CMK (cell line): ENCODE results near the genes TRIM36, TICAM2 and ARL14EPL.

- RRBS, result no CpG with 5 or more reads among the region's 2 CpGs
Measured at GRCh38 chr5:112521308-112521639, 102.2 kb upstream of the EPB41L4A start.

GRCh38 chr5:112876264-112877057, 15.4 kb downstream of the SRP19 start:
- RRBS, result no CpG with 5 or more reads among the region's 2 CpGs

DNA sequence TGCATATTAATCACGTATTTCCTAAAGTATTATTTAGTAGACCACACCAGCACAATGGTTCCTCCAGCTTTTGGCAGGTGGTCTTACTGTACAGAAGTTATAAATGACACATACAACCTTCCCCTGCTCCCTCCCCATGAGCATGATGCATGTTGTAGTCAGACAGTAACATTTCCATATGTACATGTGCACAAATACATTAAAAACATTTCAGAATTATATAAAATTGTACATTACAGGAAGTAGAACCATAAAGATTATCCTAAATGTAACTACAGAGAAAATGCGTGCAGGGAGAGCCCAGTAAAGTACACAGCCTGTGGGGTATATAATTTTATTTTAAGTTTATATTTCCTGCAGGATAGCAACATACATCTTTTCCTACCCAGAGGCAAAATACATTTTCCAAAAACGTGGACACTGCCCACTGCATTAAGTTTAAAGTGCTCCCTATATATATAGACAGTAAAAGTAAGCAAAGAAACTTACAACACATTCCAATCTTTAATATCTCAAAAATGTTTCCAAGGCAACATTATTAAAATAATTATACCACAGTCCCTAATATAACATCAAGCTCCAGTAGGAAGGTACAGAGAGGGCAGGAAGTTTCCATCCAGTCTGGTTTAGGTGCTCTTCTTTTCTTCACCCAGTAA, 17.2 kb downstream of the SRP19 start:
- RRBS, result no CpG with 5 or more reads among the region's 3 CpGs

GRCh38 chr5:112921470-112921901, 541 bp downstream of the REEP5 start:
- RRBS, result under 1% methylated on average over 39 of the region's 52 CpGs

DNA sequence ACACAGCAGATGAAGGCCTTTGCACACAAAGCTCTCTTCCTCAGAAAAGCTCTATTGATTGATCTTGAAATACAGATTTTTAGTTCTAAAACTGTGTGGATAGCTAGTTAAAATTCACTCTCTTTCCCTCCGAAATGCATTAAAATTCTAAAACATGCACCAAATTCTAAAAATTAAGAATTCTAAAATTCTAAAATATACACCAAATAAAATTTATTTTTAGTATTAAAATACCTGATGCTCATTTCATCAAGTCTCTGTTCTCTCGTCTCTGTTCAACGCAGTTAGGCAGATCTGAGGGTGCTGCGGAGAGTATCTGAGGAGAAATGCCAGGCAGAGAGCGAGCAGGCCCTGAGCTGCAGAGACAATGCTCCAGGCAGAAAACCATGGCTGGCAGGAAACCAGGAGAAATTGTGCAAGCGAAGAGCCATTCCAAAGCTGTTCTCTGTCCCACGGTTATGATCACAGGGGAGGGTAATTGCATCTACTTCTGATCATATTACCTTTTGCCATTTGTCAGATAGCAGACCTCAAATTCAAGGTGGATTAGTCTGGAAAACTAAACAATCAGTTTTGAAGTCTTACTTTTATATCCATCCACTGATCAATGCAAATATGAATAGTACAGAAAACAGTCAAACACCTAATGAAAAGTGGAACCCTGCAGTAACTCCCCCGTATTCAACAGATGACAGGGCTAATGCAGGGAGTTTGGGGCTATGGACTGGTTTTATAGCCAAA, 227.9 kb downstream of the DCP2 start:
- RRBS, result no CpG with 5 or more reads among the region's 8 CpGs

DNA sequence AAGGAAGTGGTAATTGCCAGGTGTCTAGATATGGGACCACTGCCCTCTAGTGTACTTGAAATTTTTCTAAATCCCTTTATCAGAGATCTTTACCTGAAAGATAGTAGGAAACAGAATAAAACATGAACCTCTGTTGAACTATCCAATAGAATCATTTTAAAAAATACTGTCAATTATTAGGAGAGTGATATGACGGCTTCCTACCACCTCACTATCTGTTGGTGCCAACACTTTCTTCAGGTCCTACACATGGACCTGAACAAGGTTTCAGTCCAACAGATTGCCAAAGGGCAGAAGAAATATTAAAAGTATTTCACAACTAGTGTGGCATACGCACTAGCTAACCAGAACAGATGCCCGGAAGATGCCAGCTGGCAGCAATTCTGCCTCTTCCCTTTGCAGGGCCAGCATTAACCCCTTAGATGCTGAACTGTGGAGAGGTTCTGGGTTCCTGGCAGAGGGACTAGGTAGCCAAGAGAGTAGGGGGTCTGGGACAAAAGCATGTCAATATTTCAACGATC, 104.0 kb downstream of the TSSK1B start:
- RRBS, result no CpG with 5 or more reads among the region's 4 CpGs

GRCh38 chr5:114135357-114135556, 226.6 kb upstream of the KCNN2 start:
- RRBS, result no CpG with 5 or more reads among the region's 1 CpG

- RRBS, result 1% methylated on average over 31 of the region's 114 CpGs
Measured at GRCh38 chr5:115168797-115170177, at the start of gene TRIM36. Gene TRIM36, minus strand, starts transcription at chr5:115169908.

GRCh38 chr5:115271215-115271740, 8.6 kb upstream of the PGGT1B start:
- RRBS, result no CpG with 5 or more reads among the region's 2 CpGs

GRCh38 chr5:115329292-115329834, 32.9 kb upstream of the CCDC112 start:
- RRBS, result no CpG with 5 or more reads among the region's 6 CpGs

DNA sequence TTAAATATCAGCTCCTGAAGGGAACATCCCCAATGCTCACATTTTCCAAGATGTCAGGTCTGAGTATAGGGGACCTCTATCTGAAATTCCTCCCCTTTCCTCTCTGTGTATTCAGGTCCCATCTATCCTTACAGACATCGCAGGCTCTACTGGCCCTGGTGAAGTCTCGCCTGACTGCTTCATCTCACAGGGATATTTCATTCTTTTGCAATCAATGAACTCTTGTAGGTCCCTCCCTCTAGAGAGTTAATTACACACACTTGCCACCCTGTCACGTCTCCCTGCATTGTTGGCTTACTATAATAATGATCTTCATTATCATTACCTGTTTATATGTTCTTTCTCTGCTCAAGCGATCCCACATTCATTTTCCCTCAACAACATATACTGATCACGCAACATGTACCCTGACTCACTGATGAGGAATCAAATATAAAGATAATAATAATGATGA, 88.6 kb downstream of the FEM1C start:
- RRBS, result no CpG with 5 or more reads among the region's 5 CpGs

GRCh38 chr5:115542760-115543765, 1.5 kb downstream of the FEM1C start:
- RRBS, result no CpG with 5 or more reads among the region's 18 CpGs

- RRBS, result under 1% methylated on average over 27 of the region's 72 CpGs
Measured at GRCh38 chr5:115601559-115602630, at the start of gene TICAM2. Gene TICAM2, minus strand, starts transcription at chr5:115602479.

DNA sequence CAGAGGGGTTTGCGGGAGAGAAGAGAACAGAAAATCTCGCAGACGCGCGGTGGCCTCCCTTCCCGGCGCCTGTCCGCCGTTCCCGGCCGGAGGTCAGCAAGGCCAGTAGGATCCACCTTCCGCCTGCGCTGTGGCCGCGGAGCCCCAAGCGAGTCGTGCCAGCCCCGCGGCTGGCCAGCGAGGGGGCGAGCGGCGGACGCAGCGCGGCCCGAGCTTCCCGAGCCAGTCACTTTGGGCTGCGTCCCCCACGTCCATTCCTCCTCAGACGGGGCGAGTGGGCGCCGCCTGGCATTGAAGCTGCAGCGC, 590 bp downstream of the CDO1 start:
- RRBS, result no CpG with 5 or more reads among the region's 35 CpGs

- RRBS, result no CpG with 5 or more reads among the region's 7 CpGs
Measured at GRCh38 chr5:116032273-116032666, at the start of gene ARL14EPL. Gene ARL14EPL, plus strand, starts transcription at chr5:116032472.

DNA sequence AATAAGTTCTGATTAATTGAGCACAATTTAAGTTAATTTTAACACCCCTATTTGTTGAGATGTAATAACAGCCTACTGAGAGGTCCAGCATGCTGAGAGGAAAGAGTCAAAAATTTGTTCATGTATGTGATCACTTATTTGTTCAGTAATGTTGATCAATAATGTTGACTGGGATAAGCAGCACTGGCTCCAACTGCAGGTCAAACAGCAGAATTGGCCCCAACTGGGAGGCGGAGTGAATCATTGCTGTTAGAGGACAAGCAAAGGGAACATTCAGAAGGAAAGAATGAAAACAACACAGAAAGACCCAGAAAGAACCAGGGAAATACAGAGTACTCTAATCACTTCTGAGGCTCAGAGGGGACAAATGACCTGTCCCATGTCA, 221.1 kb downstream of the COMMD10 start:
- RRBS, result no CpG with 5 or more reads among the region's 1 CpG

- RRBS, result no CpG with 5 or more reads among the region's 9 CpGs
Measured at GRCh38 chr5:116544924-116545455, 29.6 kb downstream of the SEMA6A start.

DNA sequence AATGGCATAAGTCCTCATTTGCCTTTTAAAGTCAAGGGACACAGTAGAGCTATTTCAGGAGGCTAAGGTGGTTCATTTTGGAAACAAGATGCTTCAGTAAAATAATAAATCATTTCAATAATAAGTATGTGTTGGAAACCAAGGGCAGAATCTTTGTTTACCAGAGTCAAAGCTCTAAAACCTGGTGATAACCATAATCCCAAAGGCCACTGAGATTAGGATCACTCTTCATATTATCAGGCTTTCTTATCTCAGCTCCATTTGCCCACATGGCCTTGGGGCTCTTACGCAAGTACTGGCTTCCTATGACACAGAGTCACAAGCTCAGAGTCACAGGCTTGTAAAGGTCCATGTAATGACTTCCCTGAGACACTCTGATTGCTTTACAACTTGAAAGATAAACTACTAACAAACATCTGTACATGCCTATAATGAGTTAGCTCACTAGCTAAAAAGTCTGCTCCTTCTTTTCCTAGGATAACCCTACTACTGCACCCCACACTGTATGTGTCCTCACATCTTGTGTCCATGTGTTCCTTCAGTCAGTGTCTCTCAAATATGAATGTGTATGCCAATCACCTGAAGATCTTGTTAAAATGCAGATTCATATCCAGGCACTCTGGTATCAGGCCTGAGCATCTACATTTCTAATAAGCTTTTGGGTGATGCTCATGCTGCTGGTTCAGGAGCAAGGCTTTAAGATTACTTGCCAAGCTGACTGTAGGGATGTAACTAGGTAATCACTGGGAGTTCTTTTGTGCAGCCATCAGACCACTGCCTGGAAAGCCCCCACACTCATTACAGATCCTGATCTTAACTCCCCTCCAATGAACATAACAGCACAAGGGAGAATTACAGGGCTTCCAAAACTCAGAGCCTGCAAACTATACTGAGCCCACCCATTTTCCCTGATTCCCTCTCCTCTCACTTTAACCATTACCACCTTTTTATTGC, 28.4 kb downstream of the SEMA6A start:
- RRBS, result no CpG with 5 or more reads among the region's 1 CpG

GRCh38 chr5:116571741-116572294, 2.8 kb downstream of the SEMA6A start:
- RRBS, result no CpG with 5 or more reads among the region's 14 CpGs

DNA sequence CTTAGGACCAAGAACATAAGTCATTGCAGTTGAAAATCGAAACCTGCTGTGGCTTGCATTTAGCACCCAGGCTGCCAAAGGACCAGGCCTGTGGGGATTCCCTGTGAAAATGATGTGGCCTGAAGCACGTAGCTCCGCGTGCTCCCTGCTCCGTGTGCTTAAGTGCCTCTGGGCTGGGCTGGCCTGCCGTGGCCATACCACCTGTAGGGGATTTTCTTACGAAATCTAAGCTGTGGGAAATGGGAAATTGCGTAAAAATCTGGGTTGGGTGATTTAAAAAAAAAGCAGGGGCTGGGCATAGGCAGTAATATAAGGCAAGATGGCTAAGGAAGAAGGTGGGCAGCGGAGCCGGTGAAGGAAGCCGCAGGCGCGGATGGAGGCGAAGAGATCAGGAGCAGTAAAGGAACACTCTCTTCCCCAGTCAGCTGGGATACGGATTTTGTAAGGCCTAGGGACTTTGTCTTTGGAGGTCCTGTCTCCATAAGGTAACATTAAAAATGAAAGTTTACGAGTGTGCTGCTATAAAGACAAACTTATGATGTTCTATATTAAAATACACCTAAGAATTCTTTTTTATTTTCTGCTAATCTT, 189.6 kb upstream of the SEMA6A start:
- RRBS, result no CpG with 5 or more reads among the region's 16 CpGs